HTERT-HM (cell line): Measurements from ENCODE around the gene SP140L.

- RRBS = no CpG with 5 or more reads among the region's 3 CpGs
Observed at GRCh38 chr2:229078138-229078676, 192.9 kb downstream of the PID1 start.

GRCh38 chr2:229098609-229099358 lies 172.3 kb downstream of the PID1 start:
- RRBS = no CpG with 5 or more reads among the region's 9 CpGs

DNA sequence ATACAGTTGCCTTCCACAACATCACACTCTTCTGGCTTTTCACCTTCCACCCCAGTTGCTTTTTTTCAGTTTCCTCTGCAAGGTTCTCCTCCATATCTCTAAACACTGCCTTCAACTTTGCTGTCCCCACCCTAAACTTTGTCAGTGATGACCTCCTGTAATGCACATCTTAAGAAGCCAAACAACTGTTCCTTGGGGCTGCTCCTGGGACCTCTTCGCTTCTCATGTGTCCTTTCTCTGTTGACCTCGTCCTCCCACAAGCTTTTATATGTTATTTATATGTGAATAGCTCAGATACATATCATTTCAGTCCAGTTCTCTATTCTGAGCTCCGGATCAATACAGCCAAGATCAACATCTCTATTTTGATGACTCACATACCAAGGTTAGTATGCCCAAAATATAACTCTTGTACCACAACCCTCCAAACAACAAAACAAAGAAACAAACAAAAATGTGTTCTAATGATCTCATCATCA lies 154.3 kb downstream of the PID1 start:
- RRBS = no CpG with 5 or more reads among the region's 3 CpGs

- RRBS = no CpG with 5 or more reads among the region's 12 CpGs
Observed at GRCh38 chr2:229129567-229130474, 141.3 kb downstream of the PID1 start.

- RRBS = no CpG with 5 or more reads among the region's 6 CpGs
Observed at GRCh38 chr2:229182715-229183340, 88.3 kb downstream of the PID1 start.

DNA sequence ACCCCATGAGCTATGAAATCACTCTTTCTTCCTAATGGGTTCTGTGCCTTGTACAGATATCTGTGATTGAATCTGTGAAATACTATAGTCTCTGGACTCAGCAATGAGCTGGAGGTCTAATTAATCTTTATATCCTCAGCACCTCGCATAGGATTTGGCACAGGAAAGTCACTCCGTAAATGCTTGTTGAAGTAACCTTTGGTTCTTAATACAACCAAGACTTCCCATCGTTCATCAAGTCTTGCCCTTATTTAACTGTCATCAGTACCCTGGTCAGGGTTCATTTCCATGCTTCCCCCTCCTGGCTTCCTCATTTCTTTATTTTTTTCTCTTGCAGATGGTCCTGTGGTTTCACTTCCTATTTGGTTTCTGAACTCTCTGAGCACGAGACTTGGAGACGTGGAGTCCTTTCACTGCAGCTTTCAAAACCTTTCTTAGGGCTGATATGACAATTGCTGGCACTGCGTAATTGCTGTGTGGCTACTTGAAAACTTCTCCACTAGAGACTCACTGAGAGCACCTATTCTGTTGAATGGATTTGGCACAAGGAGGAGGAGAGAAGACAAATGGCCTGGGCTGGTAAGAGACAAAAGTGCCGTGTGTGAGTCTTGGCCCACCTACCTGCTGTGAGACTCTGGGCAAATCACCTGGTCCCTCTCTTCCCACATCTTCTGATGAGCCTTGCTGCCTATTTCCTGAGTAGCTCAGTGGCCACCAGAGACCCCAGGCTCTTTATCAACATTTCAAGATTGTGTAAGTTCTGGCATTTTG lies 59.9 kb upstream of the PID1 start:
- RRBS = no CpG with 5 or more reads among the region's 7 CpGs

DNA sequence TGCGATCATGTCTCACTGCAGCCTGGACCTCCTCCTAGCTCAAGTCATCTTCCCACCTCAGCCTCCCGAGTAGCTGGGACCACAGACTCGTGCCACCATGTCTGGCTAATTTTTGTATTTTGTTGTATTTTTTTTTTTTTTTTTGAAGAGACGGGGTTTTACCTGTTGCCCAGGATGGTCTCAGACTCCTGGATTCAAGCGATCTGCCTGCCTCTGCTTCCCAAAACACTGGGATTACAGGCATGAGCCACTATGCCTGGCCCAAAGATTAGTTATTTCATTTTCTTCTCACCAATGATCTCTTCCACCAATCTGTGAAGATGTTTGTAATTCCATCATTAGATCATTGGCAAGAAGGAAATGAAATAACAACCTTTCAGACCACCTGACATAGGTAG lies 17.9 kb upstream of the SLC16A14 start:
- RRBS = no CpG with 5 or more reads among the region's 5 CpGs

DNA sequence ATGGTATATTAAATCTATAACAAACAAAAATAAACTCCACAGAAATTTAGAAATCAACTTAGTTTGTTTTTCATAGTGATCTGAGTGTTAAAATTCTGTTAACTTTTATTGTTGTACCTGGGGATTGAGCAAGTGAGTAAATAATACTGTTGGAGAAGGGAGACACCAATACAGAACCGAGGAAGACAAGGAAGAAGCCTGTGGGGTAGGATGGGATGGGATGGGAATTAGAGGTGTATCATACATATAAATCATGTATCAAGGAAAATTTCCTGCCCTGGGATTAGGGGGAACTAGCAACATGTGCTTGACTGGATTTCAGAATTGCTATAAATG lies 53.2 kb downstream of the SP110 start:
- RRBS = no CpG with 5 or more reads among the region's 1 CpG

GRCh38 chr2:230203167-230203777 lies 16.5 kb downstream of the SP110 start:
- RRBS = no CpG with 5 or more reads among the region's 15 CpGs

DNA sequence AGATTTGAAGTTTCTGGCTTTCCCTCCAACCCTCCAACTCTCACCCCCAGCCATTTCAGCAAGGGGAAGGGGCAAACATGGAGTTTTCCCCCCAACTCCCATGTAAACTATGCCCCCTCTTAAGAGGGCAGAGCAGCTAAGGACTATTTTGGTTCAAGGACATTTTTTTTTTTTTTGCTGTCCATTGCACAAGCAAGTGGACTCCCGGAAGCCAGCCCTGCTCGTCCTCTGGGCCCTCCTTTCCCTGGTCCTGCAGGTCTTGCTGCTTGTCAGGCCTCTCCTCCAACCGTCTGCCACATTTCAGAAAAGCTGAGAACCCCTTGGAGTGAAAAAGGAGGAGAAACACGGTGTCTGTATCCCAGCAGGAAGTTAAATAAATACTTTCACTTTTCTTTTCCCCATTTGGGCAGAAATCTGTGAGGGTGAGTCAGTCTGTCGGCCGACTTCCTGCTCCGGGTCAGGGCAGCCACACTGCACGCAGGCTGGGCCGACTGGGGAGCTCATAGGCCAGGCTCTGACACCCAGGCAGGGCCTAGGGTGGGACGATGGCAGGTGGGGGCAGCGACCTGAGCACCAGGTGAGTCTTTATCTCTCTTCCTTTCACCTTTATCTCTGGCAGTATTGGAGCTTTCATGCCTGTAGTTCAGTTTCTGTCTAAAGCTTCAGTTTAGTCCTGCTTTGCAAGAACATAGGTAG lies at the start of gene SP140L:
SP140L (plus strand) TSS at position 469 of the 696 bp plus-strand sequence.
- RRBS = no CpG with 5 or more reads among the region's 11 CpGs

GRCh38 chr2:230327421-230328090 lies 563 bp downstream of the SP140L start:
- RRBS = no CpG with 5 or more reads among the region's 4 CpGs

GRCh38 chr2:230512697-230513526 lies 96.9 kb downstream of the SP100 start:
- RRBS = no CpG with 5 or more reads among the region's 5 CpGs

GRCh38 chr2:230878324-230878768 lies 13.6 kb downstream of the ITM2C start:
- RRBS = no CpG with 5 or more reads among the region's 7 CpGs

- RRBS = no CpG with 5 or more reads among the region's 17 CpGs
Observed at GRCh38 chr2:230886720-230887280, 22.1 kb downstream of the ITM2C start.

DNA sequence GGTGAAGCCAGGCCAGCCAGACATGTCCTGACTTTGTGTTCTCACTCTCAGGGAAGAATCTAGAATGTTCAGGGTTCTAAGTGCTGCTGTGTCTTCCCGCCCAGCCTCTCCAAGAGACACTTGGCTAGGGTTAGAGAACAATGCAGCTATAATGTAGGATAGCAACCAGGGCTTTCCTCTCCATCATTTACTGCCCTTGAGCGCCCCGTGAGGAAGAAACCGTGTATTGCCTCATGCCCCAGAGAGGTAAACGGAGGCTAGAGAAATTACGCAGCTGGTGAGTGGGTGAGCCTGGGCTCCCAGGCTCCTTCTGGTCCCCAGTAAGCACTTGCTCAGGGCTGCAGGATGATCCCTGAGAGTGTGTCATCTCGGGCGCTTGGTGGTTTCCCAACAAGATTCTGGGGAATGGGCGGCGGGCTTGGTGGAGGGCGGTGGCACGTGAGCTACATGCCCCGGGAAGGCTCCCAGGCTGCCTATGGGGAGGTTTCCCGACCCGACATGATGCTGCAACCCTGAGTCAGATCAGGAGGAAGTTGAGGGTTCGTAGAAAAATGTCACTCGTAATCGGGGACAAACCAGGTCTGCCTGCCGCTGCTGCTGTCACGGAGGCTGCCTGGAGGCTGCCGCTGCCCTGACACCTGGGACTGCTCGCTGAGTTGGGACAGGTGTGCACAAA lies 527 bp downstream of the GPR55 start:
- RRBS = no CpG with 5 or more reads among the region's 22 CpGs

- RRBS = no CpG with 5 or more reads among the region's 5 CpGs
Observed at GRCh38 chr2:230996291-230996552, 301 bp downstream of the SPATA3 start.

DNA sequence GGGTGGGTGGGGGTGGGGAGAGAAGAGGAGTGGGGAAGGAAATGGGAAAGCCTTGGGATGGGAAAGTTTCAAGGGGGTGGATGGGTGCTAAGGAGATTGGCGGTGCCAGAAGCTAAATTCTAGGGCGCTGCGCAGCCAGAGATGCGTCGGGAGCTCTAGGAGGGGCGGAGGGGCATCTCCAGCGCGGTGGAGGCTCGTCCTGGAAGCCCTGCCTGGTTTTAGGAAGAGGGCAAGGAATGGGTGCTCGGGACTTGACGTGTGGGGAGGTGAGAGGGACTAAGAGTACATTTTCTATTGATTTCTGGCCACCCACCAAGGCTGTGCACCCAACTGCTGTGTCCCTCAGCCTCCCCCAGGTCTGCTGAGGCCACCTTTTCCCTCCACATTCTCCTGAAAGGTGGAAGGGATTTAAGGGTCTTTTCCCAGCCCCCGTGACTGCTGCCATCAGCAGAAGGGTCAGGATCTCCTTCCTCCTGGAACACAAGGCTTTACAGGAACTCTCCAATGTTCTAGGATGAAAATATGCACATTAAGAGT lies 1.3 kb downstream of the C2orf72 start:
- RRBS = no CpG with 5 or more reads among the region's 12 CpGs

GRCh38 chr2:231110688-231111004 lies 14.2 kb downstream of the HTR2B start:
- RRBS = no CpG with 5 or more reads among the region's 1 CpG

- RRBS = 60% methylated on average over 2 of the region's 11 CpGs
Observed at GRCh38 chr2:231184906-231185591, 13.4 kb upstream of the ARMC9 start.